ENCODE results near the gene TMCO3.

DNA sequence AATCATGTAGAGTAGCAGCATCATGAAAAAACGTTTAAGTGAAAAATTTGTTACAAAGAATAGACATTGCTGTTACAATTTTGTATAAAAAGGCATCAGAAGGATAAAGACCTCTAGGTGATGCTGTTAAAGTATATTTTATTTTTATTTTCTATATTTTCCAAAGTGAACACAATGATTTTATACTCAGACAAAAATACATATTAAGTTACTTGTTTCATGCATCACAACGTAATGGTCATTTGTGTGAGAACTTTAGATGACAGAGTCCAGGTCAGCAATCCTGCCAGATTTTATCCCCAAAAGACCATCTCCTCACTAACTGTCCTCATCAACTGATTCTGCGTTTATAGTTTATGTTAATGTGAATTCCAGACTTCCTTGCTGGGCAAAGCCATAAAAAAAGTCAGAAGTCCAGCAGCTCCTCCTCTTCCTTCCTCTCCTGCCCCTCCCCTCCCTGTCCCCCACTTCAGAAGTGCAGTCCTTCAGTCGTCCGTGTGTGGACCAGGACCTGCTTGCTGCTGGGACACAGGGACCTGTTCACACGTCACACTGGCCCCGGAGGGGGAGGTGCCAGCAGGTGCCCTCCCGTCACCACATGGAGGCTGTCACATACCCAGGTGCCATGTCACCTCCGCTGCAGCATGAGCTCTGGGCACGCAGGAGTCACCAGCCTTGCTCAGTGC lies 4.2 kb upstream of the MCF2L start:
- RRBS, result no CpG with 5 or more reads among the region's 10 CpGs

- RRBS, result no CpG with 5 or more reads among the region's 27 CpGs
Observed at GRCh38 chr13:112983332-112984111, 14.5 kb downstream of the MCF2L start.

DNA sequence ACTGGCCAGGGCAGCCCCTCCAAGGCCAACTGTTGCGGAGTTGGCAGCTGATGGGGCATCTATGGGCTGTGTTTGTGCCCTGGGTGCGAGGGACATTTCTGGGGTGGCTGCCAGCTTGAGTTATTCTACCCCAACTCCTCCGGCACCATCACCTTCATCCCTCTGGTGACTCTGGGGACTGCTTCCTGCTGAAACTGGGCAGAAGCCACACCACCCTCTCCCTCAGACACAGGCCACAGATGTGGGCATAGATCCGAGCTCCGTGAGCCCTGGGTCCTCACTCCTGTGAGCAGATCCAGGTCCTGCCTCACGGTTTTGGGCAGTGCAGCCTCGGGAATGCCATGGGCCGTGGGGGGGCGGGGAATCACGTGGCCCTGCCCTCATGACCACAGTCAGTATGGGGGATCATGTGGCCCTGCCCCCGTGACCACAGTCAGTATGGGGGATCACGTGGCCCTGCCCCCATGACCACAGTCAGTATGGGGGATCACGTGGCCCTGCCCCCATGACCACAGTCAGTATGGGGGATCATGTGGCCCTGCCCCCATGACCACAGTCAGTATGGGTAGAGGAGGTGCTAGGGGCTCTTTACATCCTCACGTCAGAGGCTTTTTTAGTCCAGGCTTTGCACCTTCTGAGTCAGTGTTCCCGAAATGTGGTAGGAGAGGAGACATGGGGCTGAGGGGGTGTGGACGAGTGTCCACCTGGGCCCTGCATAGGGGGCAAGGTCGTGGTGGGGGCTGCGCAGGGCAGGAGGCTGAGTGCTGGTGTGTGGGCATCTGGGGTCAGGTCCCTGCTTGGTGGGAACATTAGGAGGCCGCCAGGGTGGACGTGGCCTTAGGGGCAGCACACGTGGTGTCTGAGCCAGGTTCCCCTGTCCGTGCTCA lies 64.3 kb upstream of the F7 start:
- RRBS, result no CpG with 5 or more reads among the region's 22 CpGs

- RRBS, result no CpG with 5 or more reads among the region's 54 CpGs
Observed at GRCh38 chr13:113063990-113065117, 41.2 kb upstream of the F7 start.

DNA sequence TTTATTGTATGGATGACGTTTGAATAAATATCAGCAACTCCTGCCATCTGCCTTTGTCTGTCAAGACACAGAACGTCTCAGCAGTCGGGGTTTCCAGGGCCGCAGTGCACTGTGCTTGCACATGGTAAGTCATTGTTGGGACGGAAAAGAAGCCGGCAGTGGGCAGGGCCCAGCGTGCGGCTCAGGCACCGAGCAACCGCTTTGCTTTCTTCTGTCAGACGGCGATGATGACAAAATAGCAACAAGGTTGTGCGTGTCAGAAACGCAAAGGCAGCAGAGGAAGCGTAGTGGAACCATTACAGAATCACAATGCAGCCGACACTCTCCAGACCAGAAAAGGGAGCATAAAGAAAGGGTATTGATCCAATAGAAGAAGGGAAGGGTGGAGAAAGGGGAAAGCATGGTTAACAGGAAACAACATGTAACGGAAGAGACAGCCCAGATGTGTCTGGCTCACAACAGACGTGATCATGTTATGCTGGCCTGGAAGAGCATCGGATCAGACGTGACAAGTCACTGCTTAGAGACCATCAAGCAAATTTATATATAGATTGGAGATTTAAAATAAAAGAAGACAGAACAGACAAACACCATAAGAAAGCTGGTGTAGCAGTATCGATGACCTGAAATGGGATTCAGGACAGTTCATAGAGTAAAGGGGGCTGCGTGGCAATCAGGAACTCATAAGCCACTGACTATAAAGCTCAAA lies 6.9 kb upstream of the F7 start:
- RRBS, result no CpG with 5 or more reads among the region's 22 CpGs

DNA sequence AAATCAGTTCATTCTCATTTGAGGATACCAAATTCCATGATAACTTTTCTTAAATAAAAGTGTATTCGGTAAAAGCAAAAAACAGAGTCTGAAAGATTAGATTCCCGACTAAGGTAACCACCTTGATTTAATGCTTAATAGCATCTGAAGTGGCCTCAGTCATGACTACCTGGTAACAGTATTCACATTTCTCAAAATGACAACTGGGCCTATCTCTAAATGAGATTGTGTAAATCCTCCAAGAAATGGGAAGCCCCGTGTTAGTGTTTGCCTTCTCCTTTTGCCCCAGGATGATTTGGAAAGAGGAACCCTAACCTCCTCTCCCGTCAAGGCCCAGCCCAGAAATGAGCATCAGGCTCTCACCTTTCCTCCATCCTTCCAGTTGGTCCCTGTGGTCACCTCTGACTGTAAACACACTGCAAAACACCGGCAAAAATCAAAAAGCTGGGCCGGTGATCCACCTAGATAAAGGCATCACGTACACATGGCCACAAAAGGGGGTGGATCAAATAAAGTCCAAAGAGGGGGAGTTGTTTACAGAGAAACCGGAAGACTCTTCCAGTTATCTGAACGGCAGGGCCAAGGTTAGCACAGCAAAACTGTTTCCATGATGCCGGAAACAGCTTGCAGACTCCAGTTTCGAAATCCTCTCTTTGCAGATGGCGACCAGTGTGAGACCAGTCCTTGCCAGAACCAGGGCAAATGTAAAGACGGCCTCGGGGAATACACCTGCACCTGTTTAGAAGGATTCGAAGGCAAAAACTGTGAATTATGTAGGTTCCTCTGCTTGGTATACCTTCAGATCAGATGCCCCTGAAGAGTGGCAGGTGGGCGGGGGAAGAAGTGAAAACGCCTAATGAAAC lies 16.3 kb downstream of the F10 start:
- RRBS, result 83% methylated on average over 4 of the region's 17 CpGs

DNA sequence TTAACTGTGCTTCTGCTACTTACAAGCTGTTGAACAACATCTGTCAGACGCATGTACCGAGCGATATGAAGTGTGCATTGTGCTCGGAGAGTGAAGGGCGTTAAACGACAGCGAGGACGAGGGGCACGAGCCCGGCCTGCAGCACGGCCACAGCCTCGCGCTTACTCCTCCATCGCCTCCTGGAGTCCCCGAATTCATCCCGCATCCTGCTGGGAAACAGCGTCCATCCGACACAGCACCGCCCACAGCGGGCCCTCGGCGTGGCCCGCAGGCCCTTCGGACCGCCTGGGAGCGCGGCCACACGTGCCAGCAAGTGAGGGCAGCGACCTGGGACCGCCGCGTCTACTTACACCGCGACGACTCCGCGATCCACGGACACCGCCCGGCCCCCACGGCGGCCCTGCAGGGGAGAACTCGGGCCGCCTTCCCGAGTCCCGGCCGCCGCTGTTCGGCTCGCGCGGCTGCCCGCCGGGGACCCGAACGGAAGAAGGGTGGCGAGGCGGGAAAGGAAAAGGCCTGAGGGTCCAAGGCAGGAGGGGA lies 398 bp downstream of the PCID2 start:
- RRBS, result under 1% methylated on average over 7 of the region's 58 CpGs

- RRBS, result no CpG with 5 or more reads among the region's 4 CpGs
Observed at GRCh38 chr13:113245757-113246143, 36.3 kb downstream of the CUL4A start.

- RRBS, result no CpG with 5 or more reads among the region's 32 CpGs
Observed at GRCh38 chr13:113451871-113452676, 1.2 kb downstream of the ADPRHL1 start.

DNA sequence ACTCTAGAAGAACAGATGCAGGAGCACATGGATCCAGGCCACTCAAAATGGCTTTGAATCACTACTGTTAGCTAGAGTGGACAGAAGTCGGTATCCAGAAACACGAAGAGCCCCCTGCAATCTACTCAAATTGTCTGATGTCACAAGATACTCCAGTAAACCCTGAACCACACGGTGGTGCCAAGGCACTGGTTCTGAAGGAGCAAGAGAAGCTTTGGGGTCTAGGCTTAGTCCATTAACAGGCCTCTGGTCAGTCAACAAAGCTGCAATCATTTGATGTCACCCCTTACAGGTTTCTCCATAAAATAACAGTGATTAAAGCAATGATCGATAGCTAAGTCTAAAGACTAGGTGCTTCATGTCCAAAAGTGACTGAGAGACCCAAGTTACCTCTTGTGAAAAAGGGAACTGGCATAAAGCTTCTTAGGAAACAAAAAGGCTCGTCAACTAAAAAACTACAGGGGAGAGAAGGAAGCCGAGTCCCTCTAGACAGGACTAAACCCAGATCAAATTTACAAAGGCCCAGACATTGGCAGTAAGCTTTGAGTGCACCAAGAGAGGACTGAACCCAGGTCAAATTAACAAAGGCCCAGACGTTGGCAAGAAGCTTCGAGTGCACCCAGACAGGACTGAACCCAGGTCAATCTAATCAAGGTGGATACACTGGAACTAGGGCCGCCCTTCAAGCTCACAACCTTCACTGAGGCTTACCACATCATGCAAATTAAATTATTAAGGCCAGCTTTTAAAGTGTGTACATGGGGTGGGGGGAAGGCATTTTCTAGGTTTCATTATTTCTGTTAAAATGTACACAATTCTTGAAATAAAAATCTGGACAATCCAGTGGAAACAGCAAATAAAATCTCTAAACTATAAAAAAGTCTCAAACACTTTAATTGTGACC lies 2.2 kb downstream of the DCUN1D2 start:
- RRBS, result no CpG with 5 or more reads among the region's 9 CpGs

- RRBS, result 1% methylated on average over 49 of the region's 138 CpGs
Observed at GRCh38 chr13:113490327-113491440, at the start of gene TMCO3. TMCO3 (plus strand) TSS chr13:113491021.

GRCh38 chr13:113736090-113736859 lies 22.8 kb upstream of the TMEM255B start:
- RRBS, result no CpG with 5 or more reads among the region's 18 CpGs

GRCh38 chr13:113789644-113790248 lies 30.7 kb downstream of the TMEM255B start:
- RRBS, result no CpG with 5 or more reads among the region's 18 CpGs

DNA sequence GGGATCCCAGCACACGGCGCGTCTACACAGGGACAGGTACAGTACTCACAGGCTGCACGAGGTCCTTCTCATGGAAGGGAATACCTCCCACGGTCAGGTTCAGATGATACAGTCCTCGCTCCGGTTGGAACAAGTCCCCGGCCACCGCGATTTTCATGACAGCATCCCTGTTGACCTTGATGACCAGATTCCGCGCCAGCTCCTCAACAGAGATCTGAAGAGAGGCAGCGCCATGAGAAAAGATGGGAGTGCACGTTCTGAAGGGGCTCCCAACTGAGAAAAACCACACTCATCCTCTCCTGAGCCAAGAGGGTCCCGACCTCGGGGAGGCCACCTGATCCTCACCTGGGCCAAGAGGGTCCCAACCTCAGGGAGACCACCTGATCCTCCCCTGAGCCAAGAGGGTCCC lies 35.4 kb downstream of the GAS6 start:
- RRBS, result no CpG with 5 or more reads among the region's 16 CpGs

- RRBS, result 76% methylated on average over 3 of the region's 9 CpGs
Observed at GRCh38 chr13:113852492-113852846, 11.4 kb downstream of the GAS6 start.

- RRBS, result no CpG with 5 or more reads among the region's 25 CpGs
Observed at GRCh38 chr13:113853912-113854658, 9.8 kb downstream of the GAS6 start.

DNA sequence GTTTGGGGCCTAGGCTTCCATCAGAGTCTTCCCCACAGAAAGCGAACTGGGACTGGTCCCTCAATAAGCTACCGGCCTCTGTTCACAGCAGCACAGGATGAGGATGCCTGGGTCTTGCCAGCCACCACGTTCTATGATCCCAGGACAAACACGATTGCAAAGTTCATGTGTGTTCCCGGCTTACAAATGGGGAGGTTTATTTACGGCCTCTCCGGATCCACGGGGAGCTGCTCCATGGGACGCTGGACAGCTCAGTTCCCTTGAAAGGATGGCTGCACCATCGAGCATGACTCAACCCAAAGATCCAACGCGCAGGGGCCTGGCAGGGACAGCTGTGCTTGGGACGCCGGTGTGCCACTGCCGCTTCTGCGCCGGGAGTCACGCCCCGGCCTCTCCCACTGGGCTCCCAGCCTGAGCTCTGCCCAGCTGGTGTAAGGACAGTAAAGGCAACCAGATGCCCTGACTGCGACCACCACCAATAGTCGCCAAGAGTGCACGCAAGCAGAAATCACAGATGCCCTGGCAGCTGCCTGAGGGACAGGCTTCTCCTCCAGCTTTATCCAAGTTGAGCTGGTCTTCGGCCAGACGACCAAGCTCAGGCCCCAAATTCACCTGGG lies 8.5 kb downstream of the GAS6 start:
- RRBS, result 100% methylated on average over 1 of the region's 24 CpGs

- RRBS, result 87% methylated on average over 1 of the region's 2 CpGs
Observed at GRCh38 chr13:113860376-113860477, 3.6 kb downstream of the GAS6 start.

DNA sequence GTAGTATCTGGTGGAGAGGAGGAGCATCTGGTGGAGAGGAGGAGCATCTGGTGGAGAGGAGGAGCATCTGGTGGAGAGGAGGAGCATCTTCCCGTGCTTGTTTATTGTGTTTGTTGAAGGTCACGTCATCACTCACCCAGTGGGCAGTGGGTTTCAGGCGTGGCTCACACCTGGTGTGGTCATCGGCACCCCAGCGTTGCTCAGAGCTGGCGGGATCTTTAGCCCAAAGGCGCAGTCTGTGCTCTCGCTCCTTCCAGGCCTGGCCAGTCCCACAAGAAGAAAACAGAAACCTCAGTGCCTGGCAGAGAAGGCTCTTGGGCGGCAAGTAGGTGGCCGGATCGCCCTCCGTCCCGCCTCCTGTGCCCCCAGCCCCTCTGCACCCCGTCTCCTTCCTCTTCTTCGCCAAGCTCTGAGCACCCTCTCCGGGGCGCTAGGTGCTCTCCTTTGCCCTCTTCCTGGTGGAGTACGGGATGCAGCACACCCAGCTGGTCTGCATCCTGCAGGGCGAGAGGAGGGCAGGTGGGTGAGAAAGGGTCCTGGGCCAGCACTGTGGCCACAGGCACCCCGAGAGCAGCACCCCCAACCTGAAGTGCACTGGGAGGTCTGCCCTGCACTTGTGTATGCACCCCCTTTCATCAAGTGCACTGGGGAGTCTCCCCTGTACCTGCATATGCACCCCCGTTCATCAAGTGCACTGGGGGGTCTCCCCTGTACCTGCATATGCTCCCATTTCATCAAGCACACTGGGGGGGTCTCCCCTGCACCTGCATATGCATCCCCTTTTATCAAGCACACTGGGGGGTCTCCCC lies 17.3 kb downstream of the C13orf46 start:
- RRBS, result no CpG with 5 or more reads among the region's 21 CpGs

- RRBS, result no CpG with 5 or more reads among the region's 18 CpGs
Observed at GRCh38 chr13:114025712-114026207, 51.9 kb upstream of the C13orf46 start.